Cardiac fibroblast (primary cell): ENCODE results near the genes AMELY, TSPY1, TSPY9, CDY2B, RBMY1A1 and RBMY1E.

DNA sequence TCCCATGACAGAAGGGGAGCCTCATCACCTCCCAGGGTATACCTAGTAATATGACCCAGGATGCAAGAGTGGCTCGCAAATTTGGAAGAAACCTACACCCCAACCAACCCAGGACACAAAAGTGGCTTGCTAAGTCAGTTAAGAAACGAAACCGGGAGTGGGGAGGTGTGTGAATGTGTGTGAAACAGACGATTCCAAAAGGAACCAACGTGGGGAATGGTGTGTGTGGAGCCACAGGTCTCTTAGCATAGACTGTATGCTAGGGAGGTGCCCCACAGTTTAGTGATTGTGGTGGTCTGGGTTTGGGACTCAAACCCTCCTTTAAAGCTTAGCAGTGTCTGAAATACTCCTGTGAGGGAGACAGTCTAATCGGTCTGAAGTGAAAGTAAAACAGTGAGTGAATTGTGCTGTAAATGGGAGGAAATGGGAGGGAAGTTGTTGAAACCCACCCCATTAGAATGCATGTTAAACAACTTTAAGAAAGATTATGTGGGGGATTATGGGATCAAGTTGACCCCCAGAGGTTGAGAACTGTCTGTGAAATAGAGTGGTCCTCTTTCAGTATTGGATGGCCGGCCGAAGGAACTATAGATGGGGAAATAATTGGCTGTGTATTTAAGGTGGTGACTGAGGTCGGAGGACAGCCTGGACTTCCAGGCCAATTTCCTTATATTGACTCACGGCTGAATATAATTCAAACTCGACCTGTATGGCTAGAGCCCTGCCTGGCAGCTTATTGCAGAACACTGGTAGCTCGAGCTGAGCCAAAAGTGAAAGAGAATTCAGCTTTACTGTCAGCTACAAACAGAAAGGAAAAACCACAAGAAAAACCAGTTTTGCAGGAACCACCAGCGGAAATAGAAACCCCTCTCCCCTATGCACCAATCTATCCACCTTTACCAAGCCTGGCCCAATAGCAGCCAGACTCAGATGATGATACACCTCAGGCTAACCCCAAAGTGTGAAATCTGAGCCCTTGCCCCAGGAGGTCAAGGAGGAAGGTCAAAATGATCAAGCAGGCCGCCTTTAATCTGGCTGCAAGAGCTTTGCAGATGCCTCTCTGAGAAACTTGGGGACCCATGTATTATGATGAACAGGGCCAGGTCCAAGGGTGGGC is 68.4 kb downstream of the ZFY start:
- RRBS, result no CpG with 5 or more reads among the region's 14 CpGs

GRCh38 chrY:6911435-6911913 is at the start of gene AMELY:
AMELY (minus strand) TSS chrY:6911752.
- RRBS, result 3% methylated on average over 26 of the region's 43 CpGs

DNA sequence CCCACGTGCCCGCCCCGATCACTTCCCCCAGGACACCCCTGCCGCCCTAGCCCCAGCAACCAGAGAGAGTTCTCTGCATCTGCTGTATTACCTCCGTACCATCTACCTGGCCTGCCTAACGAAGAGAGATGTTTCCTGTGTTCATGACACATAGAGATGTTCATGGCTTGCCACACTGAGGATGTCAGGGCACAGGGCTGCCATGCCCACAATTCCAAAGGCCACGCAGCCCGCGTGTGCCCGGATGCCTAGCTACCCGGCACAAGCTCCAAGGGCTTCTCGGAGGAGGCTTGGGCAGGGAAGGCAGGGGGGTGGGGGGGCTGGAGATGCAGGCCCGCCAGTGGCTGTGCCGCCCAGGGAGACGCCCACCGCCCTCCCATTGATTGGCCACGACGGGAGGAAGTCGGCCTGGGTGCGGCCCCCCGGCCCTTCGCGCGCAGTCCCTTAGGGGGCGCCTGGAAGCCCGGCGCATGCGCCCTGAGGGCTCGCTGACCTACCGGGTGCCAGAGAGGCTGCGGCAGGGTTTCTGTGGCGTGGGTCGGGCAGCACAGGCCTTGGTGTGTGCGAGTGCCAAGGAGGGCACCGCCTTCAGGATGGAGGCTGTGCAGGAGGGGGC is at the start of gene TSPY1:
Gene TSPY1 (plus strand): TSS at position 425 of the 616 bp plus-strand sequence.
- RRBS, result no CpG with 5 or more reads among the region's 35 CpGs

- RRBS, result no CpG with 5 or more reads among the region's 32 CpGs
Measured at GRCh38 chrY:9486964-9487464, at the start of gene TSPY9. TSPY9 (plus strand) TSS chrY:9487267.

- RRBS, result no CpG with 5 or more reads among the region's 38 CpGs
Measured at GRCh38 chrY:12537311-12537851, 163.7 kb upstream of the USP9Y start.

- RRBS, result no CpG with 5 or more reads among the region's 14 CpGs
Measured at GRCh38 chrY:13704401-13704784, 694 bp downstream of the TMSB4Y start.

GRCh38 chrY:17880088-17880639 is at the start of gene CDY2B:
CDY2B (minus strand) TSS chrY:17880220.
- RRBS, result no CpG with 5 or more reads among the region's 9 CpGs

DNA sequence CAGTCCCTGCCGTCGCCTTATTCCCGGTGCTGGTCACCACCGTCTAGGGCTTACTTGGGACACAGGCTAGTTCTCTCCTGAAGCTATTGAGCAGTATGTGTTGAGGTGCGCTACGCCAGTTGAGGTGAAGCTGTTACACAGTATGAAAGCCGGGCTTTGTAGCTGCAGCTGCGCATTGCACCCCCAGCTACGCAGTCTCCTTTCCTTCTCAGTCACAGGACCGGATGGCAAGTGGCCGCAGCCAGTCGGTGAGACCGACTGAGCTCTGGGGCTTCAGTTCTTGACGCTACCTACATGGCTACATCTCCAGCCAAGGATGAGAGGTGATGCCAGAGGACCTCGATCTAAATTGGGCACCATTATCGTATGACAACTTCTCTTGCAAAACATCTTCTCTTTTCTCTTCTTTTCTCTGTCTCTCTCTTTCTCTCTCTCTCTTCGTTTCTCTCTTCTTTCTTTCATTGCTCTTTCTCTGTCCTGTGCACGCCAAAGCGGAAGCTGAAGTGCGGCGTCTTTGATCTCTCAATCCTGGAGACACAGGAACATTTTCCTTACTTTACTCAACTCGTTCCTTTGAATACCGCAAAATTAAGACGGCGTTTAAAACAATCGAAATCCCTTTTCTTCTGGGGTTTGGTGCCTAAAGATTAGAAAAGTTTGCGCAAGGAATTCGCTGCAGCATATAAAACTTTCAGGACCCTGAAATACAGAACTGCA is 176.7 kb downstream of the KDM5D start:
- RRBS, result 3% methylated on average over 4 of the region's 28 CpGs

- RRBS, result no CpG with 5 or more reads among the region's 4 CpGs
Measured at GRCh38 chrY:21240139-21240754, 270.9 kb upstream of the RBMY1B start.

- RRBS, result no CpG with 5 or more reads among the region's 32 CpGs
Measured at GRCh38 chrY:21534672-21535122, at the start of gene RBMY1A1. RBMY1A1 (plus strand) TSS chrY:21534879.

DNA sequence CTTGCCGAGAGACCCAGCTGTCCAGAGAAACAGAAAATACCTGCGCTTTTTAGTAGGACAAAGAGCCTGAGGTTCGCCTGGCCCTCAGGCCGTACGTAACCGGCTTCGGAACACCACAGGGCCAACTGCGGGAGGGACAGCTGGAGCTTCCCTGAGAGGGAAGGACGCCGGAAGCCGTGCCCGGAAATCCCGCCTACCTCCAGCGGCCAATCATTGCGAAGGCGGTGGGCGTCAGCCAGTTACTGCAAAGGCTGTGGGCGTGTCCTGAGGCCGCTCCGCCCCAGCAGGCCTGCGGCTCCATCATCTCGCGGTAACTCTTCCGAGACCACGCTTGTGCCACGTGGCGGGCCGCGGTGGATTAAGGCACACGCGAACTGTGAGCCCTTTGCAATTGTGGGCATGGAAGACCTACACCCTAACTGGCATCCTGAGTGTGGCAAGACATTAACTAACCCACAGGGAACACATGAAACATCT is at the start of gene RBMY1E:
Gene RBMY1E (minus strand): TSS at position 153 of the 477 bp plus-strand sequence.
- RRBS, result no CpG with 5 or more reads among the region's 31 CpGs